ENCODE results near the genes ASGR2, SENP3, MPDU1 and SOX15.

DNA sequence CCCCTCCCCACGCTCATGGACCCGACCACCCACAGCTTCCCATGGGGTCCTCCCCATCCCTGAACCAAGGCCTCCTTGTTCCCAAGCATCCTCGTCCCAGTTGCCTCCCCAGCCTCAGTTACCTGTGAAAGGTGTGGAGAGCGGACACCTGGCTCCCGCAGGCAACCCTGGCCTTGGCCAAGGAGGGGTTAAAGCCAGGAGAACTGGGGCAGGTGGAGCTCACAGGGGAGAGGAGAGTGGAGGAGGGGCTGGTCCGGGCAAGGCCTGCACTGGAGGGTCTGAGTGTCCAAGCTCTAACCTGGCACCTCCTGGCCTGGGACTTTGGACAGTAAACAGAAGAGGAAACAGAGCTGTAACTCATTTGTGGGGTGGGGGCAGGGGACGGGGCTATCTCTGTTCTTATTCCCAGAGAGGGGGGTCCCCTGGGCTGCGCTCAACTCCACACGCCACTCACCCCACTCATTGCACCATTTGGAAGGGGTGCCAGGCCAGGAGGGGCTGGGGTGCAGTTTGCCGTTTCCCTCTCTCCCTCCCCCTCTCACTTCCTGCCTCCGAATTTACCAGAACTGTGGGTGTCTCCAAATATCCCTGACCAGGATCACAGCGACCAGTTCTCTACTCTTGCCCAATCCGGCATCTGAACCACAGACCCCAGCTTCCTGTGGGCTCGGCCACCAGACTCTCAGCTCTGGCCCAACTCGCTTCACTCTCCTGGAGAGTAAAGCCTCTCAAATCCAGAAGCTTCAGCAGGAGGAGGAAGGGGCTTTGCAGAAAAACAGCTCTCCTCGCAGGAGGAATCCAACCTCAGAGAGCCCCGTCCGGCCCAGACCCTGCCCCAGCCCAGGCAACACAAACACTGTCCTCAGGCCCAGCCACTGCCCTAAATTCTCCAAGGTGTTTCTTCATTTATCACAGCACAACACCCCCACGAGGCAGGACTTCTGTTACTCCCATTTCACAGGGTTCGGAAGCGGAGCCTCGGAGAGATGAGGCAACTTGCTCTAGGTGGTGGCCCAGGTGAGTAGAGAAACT is at the start of gene ASGR2:
TSS of gene ASGR2 (minus strand) at position 330 of the 1,032 bp plus-strand sequence.
- PRO-cap: bidirectional peak, plus-strand start at position 628 of the sequence, minus-strand start at position 540 of the sequence

- PRO-cap: no peak
Measured at GRCh38 chr17:7139456-7139898, 24.9 kb upstream of the ASGR2 start.

GRCh38 chr17:7177131-7177906 is 1.9 kb downstream of the ASGR1 start:
- PRO-cap: no peak

GRCh38 chr17:7248698-7249205 is 2.8 kb downstream of the CTDNEP1 start:
- PRO-cap: no peak

GRCh38 chr17:7260774-7261749 is 1.2 kb downstream of the CLDN7 start:
- PRO-cap: no peak

- PRO-cap: no peak
Measured at GRCh38 chr17:7280417-7280696, 1.2 kb upstream of the SLC2A4 start.

DNA sequence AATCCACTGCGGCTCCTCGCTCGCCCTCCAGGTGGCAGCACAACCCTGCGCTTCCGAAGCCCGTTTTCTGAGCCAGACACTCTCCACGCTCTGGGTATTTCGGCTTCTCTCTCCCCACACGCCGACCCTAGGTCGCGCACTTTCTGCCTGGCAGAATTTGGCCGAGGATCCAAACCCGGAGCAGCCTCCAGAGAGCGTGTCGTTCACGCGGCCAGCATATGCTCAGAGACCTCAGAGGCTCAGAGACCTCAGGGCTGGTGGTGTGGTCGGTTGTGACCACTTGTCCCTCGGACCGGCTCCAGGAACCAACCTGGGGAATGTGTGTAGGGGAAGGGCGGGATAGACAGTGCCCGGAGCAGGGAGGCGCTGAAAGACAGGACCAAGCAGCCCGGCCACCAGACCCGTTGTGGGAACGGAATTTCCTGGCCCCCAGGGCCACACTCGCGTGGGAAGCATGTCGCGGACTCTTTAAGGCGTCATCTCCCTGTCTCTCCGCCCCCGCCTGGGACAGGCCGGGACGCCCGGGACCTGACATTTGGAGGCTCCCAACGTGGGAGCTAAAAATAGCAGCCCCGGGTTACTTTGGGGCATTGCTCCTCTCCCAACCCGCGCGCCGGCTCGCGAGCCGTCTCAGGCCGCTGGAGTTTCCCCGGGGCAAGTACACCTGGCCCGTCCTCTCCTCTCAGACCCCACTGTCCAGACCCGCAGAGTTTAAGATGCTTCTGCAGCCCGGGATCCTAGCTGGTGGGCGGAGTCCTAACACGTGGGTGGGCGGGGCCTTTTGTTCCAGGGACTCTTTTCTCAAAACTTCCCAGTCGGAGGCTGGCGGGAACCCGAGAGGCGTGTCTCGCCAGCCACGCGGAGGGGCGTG is 586 bp upstream of the SLC2A4 start:
- PRO-cap: unidirectional peak, minus-strand start at position 406 of the sequence; bidirectional peak, plus-strand start outside the sequence, minus-strand start at position 688 of the sequence

DNA sequence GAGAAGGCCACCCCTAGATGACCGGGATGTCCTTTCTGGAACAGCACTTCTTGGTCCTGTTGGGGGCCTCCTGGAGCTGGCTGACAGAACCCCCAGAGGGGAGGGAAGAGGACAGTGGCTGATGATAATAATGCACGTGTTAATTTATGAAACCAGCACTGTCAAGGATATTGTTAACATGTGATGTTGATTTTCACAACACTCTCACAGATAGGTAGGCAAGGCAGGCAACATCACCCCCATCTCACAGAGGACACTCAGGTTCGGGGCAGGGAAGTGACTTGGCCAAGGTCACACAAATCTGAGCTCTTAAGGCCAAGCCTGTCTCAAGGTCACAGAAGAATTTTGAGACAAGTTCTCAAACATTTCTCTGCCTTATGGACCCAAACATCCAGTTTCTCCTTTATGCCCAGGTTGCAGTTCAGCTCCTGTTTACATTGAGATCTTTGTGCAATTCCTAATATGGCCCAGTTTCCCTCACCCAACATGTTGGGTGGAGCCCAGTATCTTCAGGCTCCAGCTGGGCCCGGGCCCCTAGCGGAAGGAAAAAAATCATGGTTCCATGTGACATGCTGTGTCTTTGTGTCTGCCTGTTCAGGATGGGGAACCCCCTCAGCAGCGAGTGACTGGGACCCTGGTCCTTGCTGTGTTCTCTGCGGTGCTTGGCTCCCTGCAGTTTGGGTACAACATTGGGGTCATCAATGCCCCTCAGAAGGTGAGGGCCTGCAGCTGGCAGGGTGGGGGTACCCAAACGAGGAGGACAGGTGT is 1.3 kb downstream of the SLC2A4 start:
- PRO-cap: no peak

DNA sequence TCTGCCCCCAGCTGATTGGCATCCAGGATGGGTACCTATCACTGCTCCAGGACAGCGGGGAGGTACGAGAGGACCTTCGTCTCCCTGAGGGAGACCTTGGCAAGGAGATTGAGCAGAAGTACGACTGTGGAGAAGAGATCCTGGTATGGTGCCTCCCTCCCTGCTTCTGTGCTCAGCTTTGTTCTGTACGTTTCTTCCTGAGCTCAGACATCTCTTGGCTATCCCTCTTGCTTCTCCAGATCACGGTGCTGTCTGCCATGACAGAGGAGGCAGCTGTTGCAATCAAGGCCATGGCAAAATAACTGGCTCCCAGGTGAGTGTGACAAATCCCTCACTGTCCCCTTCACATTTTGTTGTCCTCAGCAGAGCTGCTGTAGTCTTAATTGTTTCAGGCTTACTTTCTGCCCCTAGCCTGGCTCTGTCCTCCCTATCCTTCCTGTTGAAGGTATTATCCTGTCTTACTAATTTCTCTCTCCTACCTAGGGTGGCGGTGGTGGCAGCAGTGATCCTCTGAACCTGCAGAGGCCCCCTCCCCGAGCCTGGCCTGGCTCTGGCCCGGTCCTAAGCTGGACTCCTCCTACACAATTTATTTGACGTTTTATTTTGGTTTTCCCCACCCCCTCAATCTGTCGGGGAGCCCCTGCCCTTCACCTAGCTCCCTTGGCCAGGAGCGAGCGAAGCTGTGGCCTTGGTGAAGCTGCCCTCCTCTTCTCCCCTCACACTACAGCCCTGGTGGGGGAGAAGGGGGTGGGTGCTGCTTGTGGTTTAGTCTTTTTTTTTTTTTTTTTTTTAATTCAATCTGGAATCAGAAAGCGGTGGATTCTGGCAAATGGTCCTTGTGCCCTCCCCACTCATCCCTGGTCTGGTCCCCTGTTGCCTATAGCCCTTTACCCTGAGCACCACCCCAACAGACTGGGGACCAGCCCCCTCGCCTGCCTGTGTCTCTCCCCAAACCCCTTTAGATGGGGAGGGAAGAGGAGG is 3.5 kb downstream of the GPS2 start:
- PRO-cap: no peak

DNA sequence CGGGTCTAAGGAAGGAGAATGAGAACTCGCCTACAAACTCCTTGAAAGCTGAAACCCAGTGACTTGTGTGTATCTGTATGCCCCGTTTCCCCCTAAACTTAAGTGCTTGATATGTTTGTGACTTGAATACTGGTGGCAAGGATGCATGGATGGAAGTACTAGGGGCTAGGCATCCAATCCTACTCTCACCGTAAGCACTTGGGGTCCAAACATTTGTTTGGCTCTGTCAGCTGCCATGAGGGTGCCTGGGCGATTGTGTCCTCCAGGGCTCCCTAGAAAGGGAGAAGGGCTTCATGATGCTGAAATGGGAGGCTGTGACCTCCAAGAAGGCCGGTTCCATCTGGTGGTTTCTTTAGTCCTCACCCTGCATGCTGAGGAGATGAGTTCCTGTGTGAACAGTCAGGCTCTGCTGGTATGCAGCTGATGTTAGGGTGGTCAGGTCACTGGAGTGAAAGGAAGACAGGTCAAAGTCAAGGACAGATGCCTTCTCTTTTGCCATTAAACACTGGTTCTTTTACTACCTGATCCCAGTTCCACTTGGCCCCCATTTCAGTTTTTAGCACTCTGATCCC is 1.4 kb downstream of the GPS2 start:
- PRO-cap: no peak

- PRO-cap: bidirectional peak, plus-strand start at chr17:7330244, minus-strand start at chr17:7330101; bidirectional peak, plus-strand start at chr17:7330436, minus-strand start at chr17:7330316
Measured at GRCh38 chr17:7330060-7330819, 1.1 kb upstream of the NEURL4 start.

DNA sequence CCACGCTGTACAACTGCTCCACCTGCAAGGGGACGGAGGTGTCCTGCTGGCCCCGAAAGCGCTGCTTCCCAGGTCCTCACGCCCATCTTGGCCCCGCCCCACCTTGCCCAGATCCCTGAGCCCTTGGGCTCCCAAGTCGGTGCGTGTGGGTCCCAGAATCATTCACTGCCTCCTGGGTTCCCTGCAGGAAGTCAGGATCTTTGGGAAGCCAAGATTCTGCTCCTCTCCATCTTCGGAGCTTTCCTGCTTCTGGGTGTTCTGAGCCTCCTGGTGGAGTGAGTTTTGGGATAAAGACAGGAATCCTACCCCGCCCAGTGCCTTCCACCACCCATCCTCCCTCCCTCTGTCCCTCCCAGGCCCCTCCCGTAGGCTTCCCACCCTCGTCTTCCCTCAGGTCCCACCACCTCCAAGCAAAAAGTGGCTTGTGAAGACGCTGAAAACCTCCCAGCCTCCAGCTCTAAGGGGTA is 1.3 kb downstream of the TMEM95 start:
- PRO-cap: no peak

DNA sequence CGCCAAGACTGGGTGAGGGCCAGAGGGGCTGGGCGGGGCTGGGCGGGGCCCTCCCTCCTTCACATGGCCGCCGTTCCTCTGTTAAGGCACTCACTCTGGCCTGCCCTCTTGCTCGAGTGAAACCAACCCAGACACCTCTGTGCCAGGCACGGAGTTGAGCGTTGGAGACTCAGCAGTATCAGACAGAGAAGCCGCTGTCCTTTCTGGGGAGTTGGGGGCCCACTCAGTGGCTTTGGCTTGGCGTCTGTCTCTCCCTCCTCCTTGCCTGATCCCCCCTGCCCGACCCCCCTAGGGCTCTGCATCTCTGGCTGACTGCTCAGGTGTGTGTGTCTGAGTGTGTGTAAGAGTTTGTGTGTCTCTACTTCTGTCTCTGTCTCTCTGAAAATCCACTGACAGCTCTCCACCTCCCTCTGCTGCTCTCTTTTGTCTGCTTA is 4.0 kb upstream of the SPEM1 start:
- PRO-cap: no peak

DNA sequence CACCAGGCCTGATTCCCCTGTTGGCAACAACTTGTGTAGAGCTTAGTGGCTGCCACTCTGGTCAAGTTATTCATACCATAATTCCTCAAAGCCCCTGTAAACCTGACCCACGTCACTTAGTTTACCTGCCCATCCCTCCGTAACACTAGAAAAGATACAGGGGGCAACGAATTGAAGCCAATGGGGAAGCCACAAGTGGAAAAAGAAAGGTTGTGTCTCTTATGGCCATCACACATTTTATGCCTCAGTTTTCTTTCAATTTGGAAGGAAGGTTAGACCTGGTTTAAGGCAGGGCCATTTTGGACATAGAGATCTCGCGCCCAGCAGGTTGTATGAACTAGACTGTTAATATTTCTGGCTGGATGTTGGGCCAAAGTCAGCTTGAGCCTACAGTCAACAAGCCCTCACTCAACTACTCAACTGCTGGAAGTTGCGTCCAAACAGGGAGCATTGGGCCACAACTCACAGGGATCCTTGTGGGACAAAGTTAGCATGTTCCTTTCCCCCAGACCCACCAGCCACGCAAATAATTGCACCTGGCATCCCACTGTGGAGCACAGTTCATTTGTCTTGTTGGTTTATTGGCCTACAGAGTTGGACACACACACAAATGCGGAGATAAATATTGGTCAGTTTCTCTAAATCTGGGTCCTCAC is 14.1 kb downstream of the CHRNB1 start:
- PRO-cap: no peak

GRCh38 chr17:7466062-7467047 is 13.1 kb downstream of the ZBTB4 start:
- PRO-cap: no peak

DNA sequence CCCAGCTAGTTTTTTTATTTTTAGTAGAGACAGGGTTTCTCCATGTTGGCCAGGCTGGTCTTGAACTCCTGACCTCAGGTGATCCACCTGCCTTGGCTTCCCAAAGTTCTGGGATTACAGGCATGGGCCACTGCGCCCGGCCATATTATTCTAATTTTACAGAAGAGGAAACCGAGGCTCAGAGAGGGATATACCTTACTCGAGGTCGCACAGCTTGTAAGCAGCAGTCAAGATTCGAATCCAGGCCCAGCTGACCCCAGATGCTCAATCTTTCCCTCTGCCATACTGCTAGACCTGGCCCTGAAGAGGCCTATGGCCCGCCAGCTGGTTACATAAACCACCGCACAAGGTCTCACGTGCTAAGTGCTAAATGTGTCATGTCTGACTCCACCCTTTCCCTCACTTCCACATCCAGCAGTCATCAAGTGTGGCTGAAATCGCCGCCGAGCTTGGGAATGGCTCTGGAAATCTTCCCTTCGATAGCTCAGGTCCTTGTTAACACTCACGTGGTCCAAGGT is 3.8 kb downstream of the ZBTB4 start:
- PRO-cap: no peak

- PRO-cap: no peak
Measured at GRCh38 chr17:7508682-7509299, 27.5 kb downstream of the SLC35G6 start.

DNA sequence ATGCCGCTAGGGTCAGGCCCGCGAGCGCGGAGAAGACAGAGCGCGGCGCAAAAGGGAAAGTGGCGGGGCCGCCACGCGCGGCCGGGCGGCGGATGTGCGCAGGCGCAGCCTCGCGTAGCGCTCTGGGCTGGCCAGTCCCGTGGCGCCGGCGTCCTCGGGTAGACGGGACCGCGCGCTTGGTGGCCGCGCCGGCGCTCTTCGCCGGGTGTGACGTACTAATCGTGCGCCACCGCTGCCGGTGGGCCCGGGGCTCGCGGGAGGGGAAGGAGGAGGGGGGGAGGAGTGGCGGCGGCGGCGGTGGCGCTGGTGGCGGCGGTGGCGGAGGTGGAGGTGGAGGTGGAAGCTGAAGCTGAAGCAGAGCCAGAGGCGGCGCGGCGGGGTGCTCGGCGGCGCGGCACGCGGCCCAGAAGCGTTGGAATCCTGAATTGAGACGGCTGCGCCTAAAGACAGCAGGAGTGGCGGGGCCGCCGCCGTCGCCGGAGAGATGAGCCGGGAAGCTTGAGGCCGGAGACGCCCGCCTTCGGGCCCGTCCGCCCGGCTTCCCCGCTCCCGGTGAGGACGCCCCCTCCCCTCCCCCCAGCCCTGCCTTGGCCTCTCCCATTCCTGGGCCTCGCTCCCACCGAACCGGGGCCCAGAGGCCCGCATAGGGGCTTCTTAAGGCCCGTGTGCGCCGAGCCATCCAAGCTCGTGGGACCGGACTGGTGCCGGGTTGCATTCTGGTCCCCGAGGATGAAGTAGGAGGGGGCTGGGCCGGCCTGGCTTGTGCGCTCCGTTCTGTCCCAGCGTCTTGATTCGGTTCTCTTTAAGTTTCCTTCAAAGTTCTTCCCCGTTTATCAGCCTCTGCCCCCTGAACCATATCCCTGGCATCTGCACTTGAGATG is at the start of gene SENP3:
TSS of gene SENP3 (plus strand) at position 208 of the 881 bp plus-strand sequence.
- PRO-cap: bidirectional peak, plus-strand start at position 59 of the sequence, minus-strand start at position 49 of the sequence; bidirectional peak, plus-strand start at position 268 of the sequence, minus-strand start at position 124 of the sequence

GRCh38 chr17:7583202-7584235 is at the start of gene MPDU1:
Gene MPDU1, plus strand, starts transcription at chr17:7583852.
- PRO-cap: bidirectional peak, plus-strand start at chr17:7583860, minus-strand start at chr17:7583592

GRCh38 chr17:7589823-7590630 is at the start of gene SOX15:
Gene SOX15, minus strand, starts transcription at chr17:7590094.
- PRO-cap: no peak

All from paraaortic lymph node (tissue), 1 donor.